Cardiac ventricle fibroblast (primary cell): ENCODE measurements around the gene ALCAM.

DNA sequence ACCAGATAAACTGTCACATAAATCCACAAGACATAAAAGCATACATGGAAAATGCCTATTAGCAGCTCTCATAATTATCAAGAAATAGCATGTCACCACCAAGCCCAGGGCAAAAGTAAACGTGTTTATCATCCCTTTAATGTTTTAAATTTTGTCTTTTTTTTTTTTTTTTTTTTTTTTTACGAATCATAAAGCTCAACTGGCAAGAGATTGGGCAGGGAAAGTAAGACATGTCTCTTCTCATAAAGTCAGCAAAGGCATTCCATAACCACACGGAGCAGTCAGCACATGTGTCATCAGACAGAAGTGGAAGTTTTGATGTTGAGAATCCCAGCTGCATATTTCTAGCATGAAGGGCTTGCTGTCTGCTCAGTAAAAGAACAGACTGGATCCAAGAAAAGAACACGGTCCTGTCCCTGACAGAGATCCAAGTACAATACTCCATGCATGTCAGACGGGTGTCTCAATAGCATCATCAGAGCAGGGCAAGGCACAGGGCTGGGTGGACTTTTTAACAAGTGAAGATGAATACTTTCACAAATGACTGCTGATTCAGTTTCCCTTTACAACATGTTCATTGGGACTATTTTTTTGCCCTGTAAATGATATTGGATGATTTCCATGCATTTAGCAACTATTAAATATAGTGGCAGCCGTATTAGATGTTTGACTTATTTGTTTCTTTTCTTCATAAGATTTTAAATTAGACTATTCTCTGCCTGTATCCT lies 38.2 kb downstream of the ABI3BP start:
- RAMPAGE, long total RNA: no peak

GRCh38 chr3:100972956-100973457 lies 20.2 kb downstream of the ABI3BP start:
- RAMPAGE, long total RNA: no peak

DNA sequence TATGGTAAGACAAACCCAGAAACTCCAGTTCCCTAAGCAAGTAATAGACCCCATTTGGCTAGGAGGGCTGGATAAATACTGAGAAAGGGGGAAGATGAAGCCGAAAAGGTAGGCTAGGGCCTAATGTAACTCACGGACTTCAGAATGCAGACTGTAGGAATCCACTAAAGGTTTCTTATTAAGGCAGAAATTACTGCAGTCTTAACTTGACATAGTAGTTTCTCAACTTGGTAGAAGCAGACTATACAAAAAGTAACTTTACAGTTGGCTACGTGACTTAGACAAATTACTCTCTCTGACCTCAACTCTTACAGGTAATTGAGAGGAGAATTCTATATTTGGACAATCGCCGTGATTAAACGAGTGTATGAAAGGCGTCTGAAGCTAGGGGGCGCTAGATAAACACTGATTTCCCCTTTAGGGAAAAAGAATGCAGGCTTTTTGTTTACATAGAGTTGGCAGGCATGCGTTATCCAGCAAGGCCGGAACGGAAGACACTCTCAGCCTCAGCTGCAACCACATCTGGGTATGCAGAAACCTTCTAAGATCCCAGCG lies 545 bp upstream of the PCNP start:
- RAMPAGE, long total RNA: no peak

- RAMPAGE, long total RNA: no peak
Observed at GRCh38 chr3:101855558-101856096, 6.3 kb downstream of the NFKBIZ start.

DNA sequence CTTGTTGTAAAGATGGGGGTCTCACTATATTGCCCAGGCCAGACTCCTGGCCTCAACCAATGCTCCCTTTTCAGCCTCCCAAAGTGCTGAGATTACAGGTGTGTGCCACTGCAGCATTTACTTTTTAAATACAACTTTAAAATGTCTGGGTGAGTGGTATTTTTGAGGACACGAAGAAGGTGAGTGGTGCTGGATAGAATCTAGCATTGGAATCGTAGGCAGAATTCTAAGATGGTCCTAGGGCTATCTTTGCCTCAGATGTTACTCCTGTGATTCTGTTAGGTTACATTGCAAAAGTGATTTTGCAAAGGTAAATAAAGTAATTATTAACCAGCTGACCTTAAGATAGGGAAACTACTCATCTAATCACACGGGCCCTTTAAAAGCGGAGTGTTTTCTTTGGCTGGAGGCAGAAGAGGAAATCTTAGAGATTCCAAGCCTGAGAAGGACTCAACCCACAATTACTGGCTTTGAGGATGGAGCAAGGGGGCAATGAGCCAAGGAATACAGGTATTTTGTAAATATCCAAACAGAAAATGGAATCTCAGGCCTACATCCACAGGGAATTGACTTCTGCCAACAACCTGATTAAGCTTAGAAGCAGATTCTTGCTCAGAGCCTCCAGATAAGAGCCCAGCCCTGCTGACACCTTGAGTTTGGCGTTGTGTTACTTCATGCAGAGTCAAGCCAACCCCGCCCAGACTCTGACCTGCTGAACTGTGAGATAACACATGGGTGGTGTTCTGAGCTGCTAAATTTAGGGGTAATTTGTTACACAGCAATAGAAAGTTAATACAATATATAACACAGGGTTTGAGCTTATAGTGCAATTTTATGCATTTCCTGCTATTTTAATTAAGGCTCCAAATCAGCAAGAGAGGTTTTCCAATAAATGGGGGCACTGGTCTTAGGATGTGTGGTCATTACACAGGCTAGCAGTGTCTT lies 19.2 kb downstream of the NFKBIZ start:
- RAMPAGE, long total RNA: no peak

- RAMPAGE, long total RNA: no peak
Observed at GRCh38 chr3:104127691-104128393, 1238.9 kb upstream of the ALCAM start.

DNA sequence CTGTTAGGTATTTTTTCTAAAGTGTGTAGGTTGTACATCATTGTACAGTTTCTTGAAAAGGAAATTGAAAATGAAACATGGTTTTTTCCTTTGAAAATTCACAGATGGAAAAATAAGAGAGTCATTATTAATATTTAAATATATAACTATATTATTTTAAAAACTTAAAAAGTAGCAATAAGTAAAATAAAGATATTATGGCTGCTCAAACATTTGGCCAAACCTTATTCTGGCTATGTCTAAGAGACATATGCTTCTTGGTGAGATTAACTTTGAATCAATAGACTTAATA lies 516.4 kb upstream of the ALCAM start:
- RAMPAGE, long total RNA: no peak

- RAMPAGE, long total RNA: no peak
Observed at GRCh38 chr3:105364710-105364966, 2.1 kb upstream of the ALCAM start.

DNA sequence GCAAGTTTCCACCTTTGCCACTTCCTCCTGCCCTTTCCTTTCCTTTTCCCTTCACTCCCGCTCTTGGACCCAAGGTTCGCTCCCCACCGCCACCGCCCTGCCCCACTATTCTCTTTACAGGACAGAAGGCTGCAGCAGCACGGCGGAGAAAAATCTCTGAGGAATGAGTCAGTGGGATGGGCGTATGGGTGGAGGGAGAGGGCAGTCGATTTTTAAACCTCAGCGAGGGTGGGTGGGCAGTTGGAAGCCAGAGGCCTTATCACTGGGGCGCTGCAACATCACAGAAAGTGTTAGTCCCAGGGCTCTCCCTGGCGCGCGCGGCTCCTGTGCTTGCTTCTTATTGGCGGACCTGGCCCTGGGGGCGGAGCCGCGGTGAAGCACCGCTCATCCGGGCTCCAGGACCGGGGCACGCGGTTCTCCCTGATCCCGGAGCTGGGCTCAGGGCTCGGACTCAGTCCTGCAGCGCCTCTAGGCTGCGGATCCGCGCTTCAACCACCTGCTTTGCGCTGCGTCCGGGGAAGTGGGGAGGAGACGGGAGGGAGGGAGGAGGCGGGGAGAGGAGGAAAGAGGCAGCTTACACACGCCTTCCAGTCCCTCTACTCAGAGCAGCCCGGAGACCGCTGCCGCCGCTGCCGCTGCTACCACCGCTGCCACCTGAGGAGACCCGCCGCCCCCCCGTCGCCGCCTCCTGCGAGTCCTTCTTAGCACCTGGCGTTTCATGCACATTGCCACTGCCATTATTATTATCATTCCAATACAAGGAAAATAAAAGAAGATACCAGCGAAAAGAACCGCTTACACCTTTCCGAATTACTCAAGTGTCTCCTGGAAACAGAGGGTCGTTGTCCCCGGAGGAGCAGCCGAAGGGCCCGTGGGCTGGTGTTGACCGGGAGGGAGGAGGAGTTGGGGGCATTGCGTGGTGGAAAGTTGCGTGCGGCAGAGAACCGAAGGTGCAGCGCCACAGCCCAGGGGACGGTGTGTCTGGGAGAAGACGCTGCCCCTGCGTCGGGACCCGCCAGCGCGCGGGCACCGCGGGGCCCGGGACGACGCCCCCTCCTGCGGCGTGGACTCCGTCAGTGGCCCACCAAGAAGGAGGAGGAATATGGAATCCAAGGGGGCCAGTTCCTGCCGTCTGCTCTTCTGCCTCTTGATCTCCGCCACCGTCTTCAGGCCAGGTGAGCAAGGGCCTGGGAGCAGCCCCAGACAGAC lies at the start of gene ALCAM:
Gene ALCAM (plus strand): TSS at position 603 of the 1,209 bp plus-strand sequence.
- RAMPAGE, long total RNA: no peak

GRCh38 chr3:105828556-105829043 lies 40.2 kb downstream of the CBLB start:
- RAMPAGE, long total RNA: no peak

GRCh38 chr3:105907055-105907414 lies 38.2 kb upstream of the CBLB start:
- RAMPAGE, long total RNA: no peak

- RAMPAGE, long total RNA: no peak
Observed at GRCh38 chr3:106176688-106177278, 308.0 kb upstream of the CBLB start.

- RAMPAGE, long total RNA: no peak
Observed at GRCh38 chr3:106479639-106479935, 610.8 kb upstream of the CBLB start.

DNA sequence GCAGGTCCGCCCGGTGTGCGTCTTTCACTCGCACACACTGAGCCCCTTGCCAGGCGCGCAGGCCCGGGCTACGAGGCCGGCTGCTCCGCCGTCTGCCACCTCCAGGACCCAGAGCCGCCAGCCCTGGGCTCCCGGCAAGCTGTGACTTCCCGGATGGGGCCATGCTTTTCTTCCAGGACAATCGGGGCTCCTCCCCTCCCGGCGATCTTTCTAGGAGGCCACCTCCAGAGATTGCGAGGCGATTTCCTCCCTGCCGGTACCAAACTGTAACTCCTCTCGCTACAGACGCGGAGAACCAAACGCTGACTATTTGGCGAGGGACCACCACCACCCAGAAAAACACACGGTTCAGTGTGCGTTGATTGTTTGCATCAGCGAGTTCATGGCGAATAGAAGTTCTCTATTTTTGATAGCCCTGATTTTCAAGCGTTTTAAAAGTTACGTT lies 54.5 kb downstream of the CCDC54 start:
- RAMPAGE, long total RNA: no peak

GRCh38 chr3:107525027-107526269 lies 2.7 kb downstream of the BBX start:
- RAMPAGE, long total RNA: no peak

- RAMPAGE, long total RNA: no peak
Observed at GRCh38 chr3:107760987-107761682, 238.4 kb downstream of the BBX start.

GRCh38 chr3:107992852-107993799 lies 97.7 kb downstream of the CD47 start:
- RAMPAGE, long total RNA: no peak

DNA sequence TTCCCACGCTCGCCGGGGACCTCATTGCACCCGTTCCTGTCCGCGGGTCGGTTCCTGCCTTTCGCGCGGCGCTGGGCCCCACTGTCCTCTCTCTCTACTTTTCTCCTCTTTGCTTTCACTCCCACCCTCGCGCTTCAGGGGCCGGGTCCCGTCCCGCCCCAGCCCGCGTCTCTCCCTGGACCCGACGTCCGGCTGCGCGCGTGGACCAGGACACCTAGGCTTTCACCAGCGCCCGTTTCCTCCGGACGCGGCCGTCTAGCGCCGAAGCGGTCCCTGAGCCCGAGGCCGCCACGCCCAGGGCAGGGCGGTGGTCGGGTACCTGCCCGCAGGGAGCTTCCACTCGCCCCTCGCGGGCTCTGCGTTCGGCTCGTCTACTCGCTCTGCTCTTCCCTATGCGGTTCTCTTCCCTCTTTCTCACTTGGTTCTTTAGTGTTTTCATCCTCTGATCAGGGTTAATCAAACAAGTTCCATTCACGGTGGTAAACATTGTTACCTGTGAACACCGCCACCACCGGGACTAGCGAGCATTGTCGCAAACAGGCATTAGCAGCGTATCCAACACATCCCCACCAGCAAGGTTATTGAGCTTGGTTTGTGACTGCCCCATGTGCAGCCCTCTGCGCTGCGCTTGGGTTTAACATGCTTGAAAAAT lies 614 bp upstream of the CD47 start:
- RAMPAGE, long total RNA: no peak

- RAMPAGE, long total RNA: no peak
Observed at GRCh38 chr3:108219301-108219777, 2.9 kb downstream of the IFT57 start.

GRCh38 chr3:110773364-110773767 lies 298.2 kb upstream of the NECTIN3 start:
- RAMPAGE, long total RNA: no peak